ENCODE data around the gene SARS1.

GRCh38 chr1:107965337-107966047, 512 bp upstream of the VAV3 start:
- PRO-cap: no peak
- RAMPAGE, long total RNA: no peak

DNA sequence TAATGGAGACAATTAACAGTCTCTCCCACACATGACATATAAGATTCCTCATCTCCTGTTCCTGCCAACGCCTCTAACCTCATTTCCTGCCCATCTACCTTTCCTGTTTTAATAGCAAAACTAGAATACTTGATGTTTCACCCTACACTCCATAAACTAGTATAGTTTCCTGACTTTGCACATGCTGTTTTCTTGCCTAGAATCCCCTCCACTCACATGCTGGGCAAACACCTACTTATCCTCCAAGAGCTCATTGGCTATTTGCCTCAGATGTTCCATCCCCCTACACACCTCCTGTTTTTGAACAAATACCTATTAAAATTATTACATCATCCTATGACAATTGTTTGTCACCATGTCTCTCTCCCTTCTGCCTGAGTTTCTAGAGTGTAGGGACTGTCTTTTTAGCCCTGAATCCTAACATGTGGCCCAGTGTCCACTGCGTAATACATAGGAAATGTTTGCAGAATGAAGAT, 117.1 kb downstream of the SLC25A24 start:
- PRO-cap: no peak
- RAMPAGE, long total RNA: no peak

DNA sequence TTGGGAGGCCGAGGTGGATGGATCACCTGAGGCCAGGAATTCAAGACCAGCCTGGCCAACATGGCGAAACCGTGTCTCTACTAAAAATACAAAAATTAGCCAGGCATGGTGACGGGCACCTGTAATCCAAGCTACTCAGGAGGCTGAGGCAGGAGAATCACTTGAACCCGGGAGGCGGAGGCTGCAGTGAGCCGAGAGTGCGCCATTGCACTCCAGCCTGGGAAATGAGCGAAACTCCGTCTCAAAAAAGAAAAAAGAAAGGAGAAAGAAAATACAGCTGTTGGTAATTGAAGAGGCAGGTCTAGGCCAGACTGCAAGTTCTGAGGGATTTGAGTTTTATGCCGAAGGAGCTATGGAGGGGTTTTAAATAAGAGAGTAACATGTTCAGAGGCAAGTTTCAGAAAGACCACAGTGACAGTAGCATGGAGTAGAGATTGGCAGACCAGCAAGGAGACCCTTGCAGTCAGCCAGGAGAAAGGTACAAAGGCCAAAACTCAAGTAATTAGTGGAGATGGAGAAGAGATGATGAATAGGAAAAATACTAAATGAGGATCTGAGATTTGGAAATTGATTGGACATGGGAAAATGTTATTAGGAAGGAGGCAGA, 38.9 kb downstream of the HENMT1 start:
- PRO-cap: no peak
- RAMPAGE, long total RNA: no peak

DNA sequence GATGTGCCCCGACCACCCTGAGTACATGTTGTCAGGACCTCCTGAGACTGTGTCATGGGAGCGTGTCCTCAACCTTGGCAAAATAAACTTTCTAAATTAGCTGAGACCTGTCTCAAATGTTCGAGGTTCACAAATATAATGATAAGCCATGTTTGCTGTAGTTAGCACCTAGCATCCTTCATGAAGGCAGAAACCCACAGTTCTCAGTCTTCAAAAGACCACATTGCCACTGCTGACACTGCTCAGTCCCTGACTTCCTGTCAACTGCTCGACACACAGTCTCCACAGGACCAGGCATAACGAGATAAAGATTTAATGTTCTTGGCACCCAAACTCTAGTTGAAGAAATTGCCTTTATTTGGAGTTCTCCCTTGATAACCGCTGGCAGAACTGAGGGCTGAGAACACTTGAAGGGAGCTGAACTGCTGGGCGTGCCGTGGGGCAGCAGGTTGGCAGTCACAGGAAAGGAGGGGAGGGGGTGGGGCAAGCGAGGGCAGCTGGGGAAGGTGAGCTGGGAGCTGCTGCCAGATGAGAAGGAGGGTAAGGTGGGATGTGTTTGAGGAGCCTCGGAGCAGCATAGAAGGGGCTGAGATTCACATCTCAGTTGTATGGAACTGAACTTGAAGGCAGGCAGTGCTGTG, 16.0 kb downstream of the HENMT1 start:
- PRO-cap: no peak
- RAMPAGE, long total RNA: no peak

DNA sequence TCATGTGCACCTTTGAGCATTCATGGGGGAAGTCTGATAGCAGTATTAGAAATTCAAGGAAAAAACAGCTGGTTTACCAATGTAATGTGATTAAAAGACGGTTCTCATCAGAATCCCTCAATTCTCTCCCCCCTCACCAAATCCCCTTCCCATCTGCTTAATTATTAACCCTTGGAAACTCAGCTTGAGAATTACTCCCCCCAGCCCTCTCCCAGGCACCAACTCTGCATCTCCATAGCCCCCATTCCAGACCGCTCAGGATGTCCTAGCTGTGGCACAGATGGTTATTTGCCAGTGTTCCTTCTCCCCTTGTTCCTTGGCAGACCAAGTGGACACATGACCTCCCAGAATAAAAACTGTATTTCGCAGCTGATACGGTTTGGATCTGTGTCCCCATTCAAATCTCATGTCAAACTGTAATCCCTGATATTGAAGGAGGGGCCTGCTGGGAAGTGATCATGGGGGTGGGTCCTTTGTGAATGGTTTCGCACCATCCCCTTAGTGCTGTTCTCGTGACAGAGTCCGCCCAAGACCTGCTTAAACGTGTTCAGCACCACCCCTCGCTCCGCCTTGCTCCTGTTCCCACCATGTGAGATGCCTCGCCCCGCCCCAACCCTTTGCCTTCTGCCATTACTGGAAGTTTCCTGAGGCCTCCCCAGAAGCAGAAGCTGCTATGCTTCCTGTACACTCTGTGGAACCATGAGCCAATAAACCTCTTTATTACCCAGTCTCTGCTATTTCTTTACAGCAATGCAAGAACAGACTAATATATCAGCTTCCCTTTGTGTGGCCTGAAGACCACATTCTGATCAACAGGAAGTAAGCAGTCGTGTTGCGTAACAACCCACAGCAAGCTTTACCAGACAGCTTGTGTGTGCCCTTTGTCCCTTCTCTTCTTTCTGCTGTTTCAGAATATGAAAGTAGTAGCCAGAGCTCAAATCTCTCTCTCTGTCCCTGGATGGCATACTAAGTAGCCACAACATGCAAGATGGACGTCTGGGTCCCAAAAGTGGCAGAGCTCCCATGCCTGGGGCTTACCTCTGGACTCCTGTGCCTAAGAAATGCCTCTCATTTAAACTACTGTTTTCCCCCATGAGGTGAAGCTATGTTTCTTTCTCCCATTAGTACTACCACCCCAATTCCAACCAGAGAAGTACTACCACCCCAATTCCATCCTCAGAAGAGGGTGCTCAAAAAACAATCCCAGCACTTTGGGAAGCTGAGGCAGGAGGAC, 14.3 kb downstream of the HENMT1 start:
- PRO-cap: no peak
- RAMPAGE, long total RNA: no peak

DNA sequence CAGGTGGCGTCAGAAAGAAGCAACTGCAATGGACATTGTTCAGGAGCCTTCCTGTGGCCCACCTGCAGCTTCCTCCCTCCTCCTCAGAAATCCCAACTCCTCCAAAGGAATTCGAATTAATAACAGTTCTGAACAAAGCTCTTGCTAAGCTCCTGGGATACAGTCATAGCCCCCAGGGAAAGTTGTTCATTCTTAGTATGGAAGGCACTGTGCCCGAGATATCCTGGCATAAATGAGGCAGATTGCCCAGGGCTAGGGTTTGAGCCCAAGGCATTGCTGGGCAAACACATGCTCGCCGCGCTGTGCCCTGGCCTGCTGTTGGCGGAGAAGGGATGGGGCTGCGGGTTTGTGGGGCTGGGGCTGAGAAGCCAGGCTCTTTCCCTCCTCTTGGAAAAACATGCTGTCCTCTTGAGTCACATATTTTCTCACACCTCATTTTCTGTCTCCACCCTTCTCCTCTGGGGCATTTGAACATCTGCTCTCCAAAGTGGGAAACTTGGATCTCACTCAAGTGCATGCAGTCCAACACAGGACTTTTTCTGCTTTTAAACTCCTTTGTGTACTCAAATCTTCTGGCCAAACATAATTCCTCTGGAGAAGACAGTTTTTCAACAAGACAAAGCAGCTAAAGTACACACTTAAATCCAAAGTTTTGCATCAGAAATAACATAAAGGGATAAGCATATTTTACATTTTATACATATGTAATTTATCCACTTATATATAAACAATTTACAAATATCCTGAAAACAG, 28.4 kb downstream of the AKNAD1 start:
- PRO-cap: no peak
- RAMPAGE, long total RNA: no peak

DNA sequence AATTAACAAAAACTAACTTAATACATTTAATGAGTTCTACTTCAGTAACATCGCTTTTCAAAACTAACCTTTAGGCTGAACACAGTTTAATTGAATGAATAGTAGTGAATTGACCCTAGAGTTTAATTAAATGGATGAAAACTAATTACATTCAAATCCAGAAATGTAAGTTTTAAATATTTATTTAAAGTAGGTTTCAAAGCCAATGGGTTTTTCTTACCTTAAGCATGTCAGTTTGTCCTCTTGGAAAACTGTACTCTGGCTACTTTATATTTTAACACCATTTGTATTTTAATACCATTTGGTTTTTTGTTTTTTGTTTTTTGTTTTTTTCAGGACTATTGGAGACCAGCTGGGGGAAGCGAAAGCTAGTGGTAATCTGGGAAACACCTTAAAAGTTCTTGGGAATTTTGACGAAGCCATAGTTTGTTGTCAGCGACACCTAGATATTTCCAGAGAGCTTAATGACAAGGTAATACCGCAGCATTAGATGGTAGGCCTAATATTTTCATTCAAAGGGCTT, 20.4 kb downstream of the GPSM2 start:
- PRO-cap: no peak
- RAMPAGE, long total RNA: no peak

DNA sequence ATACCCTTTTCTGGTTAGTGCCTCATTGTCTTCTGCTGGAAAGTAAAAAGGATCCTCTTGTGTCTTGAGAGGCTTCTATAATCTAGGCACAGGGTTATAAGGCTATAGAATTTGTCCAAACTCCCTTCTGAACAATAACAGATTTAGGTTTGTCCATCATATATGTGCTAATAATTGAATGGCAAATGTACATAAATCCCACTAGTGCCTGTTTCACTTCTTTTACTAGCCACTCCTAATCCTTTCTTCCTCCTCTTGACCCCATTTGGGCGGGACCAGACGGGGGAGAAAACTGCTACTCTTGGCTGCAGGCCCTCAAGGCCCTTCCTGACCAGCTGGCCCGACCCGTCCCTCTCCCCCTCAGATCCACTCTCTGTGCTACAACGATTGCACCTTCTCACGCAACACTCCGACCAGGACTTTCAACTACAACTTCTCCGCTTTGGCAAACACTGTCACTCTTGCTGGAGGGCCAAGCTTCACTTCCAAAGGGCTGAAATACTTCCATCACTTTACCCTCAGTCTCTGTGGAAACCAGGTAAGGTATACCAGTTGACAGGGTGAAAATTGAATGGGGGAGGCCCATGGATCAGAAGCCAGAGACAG, 19.6 kb upstream of the SARS1 start:
- PRO-cap: no peak
- RAMPAGE, long total RNA: no peak

DNA sequence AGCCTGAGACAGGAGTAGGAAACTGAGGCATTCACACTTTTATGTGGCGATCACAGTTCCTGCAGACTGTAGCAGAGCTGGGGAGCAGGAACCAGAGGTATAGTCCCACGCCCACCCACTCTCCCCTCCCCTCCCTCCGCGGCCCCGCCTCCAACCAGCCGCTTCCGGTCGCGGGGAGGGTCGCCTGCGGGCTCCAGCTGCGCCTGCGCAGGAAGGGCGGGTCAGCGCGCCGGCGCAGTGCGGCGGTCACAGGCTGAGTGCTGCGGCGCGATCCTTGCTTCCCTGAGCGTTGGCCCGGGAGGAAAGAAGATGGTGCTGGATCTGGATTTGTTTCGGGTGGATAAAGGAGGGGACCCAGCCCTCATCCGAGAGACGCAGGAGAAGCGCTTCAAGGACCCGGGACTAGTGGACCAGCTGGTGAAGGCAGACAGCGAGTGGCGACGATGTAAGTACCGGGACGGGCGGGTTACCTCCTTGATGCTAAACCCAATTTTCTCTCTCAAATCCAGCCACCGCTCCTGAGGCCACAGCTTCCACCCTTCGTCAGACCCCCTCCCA, at the start of gene SARS1:
Gene SARS1 (plus strand): TSS at position 235 of the 558 bp plus-strand sequence.
- PRO-cap: bidirectional peak, plus-strand start at position 249 of the sequence, minus-strand start at position 93 of the sequence
- RAMPAGE, long total RNA: start-site peak on the plus strand centred at position 248 of the sequence, 76 bp wide, 4,495 and 680 reads in 2 replicates

DNA sequence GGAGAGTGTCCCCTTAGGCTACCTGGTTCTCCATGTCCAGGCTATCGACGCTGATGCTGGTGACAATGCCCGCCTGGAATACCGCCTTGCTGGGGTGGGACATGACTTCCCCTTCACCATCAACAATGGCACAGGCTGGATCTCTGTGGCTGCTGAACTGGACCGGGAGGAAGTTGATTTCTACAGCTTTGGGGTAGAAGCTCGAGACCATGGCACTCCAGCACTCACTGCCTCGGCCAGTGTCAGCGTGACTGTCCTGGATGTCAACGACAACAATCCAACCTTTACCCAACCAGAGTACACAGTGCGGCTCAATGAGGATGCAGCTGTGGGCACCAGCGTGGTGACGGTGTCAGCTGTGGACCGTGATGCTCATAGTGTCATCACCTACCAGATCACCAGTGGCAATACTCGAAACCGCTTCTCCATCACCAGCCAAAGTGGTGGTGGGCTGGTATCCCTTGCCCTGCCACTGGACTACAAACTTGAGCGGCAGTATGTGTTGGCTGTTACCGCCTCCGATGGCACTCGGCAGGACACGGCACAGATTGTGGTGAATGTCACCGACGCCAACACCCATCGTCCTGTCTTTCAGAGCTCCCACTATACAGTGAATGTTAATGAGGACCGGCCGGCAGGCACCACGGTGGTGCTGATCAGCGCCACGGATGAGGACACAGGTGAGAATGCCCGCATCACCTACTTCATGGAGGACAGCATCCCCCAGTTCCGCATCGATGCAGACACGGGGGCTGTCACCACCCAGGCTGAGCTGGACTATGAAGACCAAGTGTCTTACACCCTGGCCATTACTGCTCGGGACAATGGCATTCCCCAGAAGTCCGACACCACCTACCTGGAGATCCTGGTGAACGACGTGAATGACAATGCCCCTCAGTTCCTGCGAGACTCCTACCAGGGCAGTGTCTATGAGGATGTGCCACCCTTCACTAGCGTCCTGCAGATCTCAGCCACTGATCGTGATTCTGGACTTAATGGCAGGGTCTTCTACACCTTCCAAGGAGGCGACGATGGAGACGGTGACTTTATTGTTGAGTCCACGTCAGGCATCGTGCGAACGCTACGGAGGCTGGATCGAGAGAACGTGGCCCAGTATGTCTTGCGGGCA, 2.6 kb downstream of the CELSR2 start:
- PRO-cap: no peak
- RAMPAGE, long total RNA: no peak

DNA sequence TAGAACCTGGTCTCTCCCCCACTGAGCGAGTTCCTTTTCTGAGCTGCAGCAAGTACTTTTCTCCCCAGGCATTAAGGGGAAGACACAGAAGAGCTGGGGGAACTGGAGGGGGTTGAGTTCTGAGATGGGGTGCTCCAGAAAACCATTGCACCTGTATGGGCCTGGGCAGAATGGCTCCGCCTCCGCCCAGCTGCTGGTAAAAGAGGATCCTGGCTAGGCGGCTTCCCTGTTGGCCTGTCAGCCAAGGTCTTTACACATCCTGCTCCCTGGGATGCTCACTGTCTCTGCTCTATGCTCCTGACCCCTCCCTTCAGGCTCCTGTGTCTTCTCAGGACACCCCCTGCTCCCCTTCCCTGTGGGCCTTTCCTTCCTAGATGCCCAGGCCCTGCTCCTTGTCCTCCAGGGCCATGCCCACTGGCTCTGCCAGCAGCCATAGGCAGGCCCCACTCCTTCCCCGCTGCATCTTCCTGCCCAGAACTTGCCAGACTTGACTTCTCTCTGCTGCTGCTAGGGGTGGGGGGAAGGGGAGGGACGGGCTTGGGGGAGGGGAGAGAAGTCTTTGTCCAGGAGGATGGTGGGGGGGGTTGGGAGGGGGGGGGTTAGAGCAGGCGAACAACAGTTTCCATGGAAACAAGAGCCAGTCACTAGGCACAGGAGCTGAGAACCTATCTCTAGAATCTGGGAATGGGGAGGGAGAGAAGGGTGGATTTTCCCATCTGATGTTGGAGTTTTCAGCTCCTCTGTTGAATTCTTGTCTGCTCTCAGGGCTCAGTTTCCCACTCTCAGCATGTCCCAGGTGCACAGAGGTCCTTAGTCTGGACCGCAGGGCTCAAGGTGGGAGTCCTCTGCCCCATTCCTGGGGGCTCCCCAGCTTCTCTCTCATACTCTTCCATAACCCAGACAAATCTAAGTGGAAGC, 10.5 kb downstream of the CELSR2 start:
- PRO-cap: no peak
- RAMPAGE, long total RNA: no peak

- PRO-cap: no peak
- RAMPAGE, long total RNA: no peak
Observed at GRCh38 chr1:109298913-109300264, 7.4 kb downstream of the MYBPHL start.

DNA sequence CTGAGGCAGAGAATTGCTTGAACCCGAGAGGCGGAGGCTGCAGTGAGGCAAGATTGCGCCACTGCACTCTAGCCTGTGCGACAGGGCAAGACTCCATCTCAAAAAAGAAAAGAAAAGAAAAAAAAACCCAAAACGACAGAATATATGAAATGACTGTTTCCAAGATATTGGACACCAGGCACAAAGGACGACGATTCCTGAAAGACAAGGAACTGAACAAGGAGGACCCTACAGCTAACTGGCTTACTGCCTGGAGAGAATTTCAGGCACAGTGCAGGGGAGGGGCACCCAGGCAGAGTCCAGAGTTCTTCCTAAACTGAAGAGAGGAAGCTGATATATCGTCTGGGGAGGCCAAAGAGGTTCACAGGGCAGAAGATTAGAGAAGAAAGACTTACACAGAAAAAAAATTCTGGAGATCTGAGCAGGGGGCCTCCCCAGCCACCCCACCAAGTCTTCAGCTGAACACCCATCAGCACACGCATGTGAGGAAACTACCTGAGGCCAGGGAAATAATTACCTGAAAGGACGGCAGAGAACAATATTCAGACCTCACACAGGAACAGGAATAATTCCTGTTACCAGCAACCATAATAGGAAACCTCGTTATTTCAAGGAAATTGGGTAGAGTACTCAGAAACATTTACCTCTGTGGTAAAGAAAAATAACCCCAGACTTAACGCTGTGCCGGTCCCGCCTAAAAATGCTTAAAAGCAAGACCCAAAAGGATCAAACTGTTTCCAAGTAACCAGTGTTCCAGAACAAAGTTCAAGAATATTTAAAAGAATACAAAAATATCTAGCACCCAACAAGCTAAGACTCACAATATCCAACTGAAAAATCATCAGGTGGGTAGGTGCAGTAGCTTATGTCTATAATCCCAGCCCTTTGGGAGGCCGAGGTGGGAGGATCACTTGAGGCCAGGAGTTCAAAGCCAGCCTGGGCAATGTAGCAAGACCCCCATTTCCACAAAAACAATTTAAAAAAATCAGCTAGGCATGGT, 24.5 kb downstream of the SORT1 start:
- PRO-cap: no peak
- RAMPAGE, long total RNA: no peak

GRCh38 chr1:109391850-109392566, 5.7 kb downstream of the SORT1 start:
- PRO-cap: no peak
- RAMPAGE, long total RNA: no peak

DNA sequence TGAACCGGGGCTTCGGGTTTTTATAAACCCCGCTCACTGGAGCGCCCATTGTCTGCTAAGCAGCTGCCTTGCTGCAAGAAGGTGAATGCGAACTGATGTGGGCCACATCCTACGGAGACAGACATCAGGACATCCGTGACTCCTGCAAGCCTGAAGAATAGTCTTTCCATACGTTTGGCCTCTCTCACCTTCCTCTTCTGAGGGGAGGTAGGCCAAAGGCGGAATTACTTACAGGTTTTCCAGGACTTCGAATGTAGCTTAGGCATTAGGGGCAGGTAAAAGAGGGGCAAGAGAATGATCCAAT, 642 bp upstream of the SORT1 start:
- PRO-cap: no peak
- RAMPAGE, long total RNA: no peak

DNA sequence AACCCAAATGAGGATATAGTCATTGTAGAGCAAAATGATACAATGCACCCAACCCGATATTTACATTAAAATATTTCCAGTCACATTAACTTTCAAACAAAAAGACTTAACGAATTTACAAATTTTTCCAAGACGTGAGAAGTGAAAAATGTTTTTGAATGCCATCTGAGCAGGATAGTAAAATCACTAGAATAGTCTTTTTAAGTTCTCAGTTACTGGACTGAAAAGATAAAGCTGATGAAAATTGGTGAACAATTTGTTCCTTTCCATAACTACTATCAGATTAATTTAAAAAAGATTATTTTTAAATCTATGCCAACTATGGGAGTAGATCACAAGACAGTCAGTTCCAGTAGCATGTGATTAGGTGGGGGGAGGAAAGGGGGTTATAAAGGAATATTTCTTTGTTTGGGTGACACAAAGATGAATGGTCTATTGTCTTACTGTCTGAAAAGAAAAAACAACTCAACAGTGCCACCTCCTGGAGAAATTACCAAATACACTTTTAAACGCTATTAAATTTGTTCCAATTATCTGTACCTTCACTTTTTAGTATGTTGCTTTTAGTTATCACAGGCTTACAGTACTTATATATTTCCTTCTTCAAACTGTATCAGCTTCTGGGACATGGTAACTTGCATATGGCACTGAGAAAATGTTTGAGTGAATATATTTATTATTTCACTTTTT, 1.5 kb upstream of the SORT1 start:
- PRO-cap: no peak
- RAMPAGE, long total RNA: no peak

DNA sequence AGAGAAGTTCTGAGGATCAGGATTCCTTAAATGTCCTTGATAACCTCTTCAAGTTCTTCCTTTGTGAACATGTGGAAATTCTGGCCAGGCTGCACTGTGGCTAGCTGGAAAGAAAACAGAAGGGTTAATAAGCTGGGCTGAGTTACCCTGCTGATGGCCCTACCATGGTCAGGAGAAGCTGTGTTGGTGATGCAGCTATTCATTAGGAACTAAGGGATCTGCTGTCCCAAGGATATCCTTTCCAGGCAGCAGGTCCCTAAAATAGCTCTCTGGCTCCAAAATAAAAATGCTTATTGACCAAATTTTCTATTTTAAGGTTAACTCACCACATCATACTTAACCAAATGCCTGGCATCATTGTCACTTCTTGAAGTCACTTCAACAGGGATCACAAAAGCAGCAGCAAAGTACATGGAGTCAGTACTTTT, 4.3 kb upstream of the SORT1 start:
- PRO-cap: no peak
- RAMPAGE, long total RNA: no peak

DNA sequence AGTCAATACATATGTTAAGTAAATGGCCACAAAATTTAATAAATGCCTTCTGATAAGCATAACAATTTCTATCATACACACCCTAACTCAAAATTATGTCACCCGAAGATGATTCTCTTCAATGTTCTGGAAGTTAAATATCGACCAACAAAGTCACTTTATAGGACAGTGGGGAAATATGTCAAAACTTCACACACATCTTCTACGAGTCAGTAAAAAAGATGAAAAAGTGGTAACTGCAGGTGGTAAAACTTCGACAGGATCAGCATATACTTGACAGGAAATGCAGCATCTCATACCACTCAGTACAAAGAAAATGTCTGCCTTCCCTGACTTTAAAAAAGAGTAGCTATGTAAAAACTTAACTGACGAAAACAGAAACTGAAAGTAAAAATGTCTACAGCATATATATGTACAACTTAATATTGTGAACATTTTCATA, 982 bp downstream of the PSMA5 start:
- PRO-cap: no peak
- RAMPAGE, long total RNA: no peak

DNA sequence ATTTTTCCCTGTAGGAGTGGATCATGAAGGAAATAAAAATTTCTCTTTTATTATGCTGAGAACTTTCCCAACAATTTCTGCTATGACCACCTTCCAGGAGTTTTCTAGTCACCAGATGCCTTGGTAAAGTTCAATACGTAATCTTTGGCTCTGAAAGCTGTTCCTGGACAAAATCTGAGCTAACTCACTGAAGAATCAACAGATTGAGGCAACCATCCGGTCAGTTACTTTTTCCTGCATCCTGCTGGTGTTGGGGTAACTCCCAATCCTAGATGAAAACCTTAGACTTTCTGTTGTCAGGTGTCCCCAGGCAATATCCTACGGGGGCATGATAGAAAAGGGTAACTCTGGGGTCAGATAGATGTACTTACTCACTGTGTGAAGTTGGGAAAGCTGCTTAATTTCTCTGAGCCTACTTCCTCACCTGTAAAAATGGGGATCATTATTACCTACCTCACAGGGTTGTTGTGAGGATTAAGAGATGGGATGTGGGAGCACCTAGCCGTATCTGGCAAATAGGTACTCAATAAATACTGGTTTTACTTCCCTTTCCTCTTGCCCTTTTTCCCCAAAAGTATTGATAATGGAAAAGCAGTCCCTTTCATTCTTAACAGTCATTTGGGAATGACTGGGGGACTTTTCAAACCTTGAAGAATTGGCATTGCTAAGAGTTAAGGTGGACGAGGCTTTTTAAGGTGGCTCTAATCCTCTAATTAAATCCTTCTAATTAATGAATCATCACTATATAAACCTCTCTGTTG, 1.5 kb upstream of the GNAI3 start:
- PRO-cap: no peak
- RAMPAGE, long total RNA: no peak

DNA sequence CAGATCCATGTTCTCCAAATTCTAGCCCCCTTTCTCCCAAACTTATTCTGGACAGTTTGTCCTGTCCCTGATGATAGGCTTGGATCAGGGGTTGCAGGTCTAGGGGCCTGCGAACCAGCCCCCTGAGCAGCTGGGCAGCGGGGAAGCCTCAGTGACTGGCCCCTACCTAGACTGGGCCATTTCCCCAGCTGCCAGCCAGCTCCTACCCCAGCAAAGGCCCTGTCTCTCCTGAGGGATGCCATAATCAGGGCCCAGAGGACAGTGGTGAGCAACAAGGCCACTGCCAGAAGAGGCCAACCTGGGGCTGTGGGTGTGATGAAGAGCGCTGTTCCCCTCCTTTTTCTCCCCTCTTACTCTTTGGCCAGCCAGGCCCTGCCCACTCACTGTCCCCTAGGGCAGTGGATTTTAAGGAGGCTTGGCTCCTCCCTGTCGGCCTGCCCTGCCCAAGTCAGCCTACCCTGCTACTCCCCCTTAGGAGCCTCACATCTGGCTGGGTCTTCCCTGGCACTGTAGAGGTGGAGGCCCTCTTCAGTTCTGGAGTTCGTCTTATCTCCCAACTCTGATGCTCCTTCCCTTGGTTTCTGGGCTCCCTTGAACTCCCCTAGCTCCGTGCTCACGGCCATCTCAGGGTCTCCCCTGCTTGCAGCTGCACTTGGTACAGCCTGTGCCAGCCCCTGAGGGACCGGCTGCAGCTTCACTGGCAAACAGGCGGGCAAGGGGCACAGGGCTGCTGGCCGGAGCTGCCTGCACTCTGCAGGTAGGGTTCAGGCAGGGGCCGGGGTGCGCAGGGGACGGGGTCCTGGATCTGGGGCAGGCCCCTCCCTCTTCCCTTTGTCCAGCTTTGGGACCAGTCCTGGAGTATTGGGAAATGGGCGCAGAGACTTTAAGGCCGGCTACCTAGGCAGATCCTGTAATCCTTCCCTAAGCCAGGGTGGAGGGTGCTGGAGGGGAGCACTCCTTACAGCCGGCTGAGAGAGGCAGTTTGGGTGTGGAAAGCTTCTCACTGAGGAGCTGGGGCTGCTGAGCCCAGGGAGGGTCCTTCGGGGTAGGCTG, 4.0 kb downstream of the AMPD2 start:
- PRO-cap: unidirectional peak, plus-strand start at position 697 of the sequence
- RAMPAGE, long total RNA: no peak

Data from OCI-LY7 (cell line).